Placental pericyte (primary cell): ENCODE results near the gene RGS8.

DNA sequence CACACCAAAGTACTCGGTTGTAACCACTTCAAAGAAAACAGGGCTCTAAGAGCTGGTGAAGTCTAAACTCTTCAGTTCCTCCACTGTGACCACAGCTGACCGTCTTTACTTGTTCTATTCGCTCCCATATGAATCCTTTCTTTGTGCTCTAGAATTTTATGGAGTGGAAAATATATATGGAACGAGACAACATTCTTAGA is 15.6 kb downstream of the IER5 start:
- CAGE, long polyA plus RNA, result no peak

GRCh38 chr1:181126688-181127431 is 38.4 kb downstream of the IER5 start:
- CAGE, long polyA plus RNA, result no peak

DNA sequence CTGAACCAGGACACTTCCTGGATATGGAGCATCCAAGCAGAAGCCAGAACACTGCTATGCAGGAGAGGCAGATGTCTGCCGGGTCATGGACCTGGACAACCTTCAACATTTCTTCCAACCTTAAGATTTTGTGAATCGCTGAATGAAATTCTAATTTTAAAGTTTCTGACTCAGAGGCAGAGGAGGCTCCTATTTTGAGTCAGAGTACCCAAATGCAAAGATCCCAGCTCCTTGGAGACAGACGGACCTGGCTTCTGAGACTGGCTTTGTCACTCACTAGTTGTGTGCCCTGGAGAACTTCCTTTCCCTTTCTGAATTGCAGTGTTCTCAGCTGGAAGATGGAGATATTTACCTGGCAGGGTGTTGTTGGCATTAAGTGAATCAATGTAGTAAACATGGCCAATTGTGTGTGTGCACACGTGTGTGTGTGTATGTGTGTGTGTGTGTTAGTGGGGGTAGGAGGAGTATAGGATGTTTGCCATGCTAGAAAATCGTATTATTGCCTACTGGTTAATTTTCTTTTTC is 51.9 kb downstream of the IER5 start:
- CAGE, long polyA plus RNA, result no peak

DNA sequence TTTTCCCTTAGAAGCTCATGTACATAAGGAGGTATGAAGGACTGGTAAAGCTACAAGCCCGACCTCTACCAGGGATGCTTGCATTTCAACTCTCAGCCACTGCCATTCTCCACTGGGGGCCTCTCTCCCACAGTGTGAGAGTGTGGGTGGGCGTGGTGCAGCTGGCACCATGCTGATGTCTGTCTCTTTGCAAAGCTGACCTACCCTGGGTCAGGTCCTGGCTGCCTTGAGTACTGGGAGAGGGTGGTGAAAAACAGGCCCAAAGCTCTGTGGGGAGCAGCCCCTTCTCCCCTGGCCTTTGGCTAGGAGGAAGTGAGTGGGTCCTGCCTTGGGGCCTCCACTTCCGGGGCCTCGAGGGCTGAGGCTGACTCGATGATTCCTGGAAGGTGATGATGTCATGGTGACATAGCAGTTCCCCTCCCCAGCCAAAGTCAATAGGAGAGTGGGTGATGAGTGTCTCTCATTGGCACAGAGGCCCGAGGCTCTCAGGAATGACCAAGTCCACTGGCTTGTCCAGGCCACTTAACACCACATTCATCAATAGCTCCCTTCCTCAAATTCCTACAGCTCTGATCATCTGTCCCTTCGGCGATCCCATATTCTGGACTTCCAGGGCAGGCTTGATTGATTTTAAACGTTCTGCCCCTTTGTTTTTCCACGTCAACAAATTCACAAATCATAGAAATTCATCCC is 53.0 kb downstream of the IER5 start:
- CAGE, long polyA plus RNA, result no peak

DNA sequence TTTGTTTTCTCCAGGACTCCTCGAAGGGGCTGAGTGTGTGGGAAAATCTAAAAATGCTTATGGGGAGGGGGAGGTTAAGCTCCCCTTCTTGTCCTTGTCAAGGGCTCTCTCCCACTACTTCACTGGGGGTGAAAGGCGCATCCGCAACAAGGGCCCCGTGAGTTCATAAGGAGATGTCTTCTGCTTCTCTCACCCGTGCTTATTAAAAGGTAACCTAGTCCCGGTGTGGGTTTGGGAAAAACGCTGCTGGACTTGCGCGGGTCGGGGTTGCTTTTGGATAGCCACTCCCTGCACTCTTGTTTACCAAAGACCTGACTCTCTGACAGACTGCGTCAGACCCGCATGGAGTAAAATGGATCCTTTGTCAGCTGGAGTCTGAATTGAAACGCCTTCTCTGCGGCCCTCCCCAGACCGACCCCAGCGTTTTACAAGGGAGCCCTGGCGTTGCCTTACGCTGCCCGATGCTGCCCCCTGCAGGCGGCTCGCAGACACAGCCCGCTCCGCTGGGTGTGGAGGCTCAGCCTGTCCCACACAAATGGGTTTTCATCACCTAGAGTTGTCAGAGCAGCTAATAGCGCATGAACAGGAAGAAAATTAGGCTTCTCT is 53.8 kb downstream of the IER5 start:
- CAGE, long polyA plus RNA, result no peak

DNA sequence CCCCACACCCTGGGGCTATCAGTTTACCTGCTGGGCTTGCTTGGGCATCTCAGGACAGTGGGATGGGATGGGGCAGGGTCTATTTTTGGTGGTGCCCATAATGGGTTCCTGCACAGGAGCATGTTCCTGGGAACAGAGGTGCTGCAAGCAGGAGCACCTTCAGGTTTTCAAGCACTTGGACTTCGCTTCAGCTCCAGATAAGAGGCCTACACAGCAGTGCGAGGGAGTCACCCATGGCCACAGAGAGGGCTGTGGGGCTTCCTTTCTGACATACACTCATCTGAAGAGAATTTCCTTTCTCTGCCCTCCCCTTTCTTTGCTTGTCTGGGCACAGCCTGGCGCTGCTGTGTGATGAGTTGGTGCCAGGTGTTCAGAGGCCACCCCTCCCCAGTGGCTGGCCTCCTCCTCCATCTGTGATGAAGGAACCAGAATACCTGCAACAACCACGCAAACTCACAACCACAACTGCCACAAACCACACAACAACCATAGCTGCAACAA is 70.8 kb downstream of the IER5 start:
- CAGE, long polyA plus RNA, result no peak

DNA sequence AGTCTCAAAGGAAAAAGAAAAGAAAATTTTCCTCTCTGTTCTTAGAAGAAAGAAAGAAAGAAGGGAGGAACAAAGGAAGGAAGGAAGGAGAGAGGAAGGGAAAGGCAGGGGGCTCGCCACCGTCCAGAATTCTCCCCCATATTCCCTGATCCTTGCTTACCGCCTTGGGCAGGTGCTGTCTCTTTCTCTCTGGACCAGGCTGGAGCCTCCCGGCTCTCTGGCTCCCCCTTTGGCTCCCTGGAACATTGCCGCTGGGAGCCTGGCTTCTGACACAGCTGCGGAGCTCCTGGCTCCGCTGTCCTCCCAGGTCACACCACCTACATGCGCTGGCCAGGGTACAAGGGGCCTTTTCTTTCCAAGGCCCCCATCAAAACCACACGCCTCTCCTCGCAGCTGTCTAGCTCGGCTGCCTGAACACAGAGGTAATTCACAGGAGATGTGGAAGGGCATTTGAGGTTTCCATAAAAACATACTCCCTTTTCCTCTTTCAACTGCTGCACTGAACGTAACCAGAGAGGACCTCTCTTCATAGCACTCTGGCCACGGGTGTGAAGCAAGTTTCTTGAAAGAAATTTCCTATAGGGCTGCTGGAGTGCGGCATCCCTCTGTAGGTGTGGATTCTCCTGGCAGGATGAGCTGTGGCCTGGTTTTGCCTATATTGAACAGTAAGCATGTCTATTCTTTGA is 7.5 kb upstream of the ZNF648 start:
- CAGE, long polyA plus RNA, result no peak

GRCh38 chr1:182228008-182228708 is 163.4 kb downstream of the GLUL start:
- CAGE, long polyA plus RNA, result no peak

- CAGE, long polyA plus RNA, result no peak
These were observed 150.0 kb downstream of the GLUL start for GRCh38 chr1:182241562-182242013.

DNA sequence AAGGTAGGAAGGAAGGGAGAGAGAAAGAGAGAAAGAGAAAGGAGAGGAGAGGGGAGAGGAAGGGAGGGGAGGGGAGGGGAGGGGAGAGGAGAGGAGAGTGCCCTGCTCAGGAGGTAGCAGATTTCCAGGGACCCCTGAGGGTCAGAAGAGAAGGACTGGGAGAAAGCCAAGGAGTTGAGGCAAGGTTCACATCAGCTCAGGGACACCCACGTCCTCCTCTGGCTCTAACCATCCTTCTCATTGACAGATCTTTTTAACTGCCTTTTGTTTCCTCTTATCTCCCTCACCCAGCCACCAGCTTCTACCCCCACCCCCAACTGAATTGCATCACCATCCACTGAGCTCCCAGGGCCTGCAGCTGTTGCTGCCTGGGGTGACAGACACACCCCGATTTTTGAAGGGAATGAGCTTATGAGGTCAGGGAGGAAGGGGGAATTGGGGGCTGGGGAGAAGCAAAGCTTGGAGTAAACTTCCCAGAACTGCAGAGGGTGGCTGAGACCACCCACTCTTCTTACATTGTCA is 91.6 kb downstream of the GLUL start:
- CAGE, long polyA plus RNA, result no peak

DNA sequence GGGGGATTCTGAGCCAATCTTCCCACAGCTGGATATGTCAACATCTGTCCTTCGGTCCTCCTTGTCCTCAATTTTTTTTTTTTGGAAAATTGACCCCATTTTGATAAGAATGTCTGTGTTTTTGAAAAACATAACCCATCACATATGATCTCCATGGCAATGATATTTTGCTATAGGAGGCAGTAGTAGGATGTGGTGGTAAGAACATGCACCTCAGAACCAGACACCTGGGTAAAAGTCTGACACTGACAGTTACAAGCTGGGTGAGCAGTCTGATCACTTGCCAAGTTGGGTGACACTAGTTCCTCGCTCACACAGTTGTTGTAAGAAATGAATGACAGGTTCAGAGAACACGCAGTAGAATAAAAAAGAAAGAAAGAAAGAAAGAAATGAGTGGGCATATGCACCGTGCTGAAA is 90.7 kb downstream of the GLUL start:
- CAGE, long polyA plus RNA, result no peak

- CAGE, long polyA plus RNA, result no peak
These were observed 74.2 kb downstream of the GLUL start for GRCh38 chr1:182317301-182317899.

- CAGE, long polyA plus RNA, result no peak
These were observed 39.7 kb downstream of the GLUL start for GRCh38 chr1:182351797-182352325.

DNA sequence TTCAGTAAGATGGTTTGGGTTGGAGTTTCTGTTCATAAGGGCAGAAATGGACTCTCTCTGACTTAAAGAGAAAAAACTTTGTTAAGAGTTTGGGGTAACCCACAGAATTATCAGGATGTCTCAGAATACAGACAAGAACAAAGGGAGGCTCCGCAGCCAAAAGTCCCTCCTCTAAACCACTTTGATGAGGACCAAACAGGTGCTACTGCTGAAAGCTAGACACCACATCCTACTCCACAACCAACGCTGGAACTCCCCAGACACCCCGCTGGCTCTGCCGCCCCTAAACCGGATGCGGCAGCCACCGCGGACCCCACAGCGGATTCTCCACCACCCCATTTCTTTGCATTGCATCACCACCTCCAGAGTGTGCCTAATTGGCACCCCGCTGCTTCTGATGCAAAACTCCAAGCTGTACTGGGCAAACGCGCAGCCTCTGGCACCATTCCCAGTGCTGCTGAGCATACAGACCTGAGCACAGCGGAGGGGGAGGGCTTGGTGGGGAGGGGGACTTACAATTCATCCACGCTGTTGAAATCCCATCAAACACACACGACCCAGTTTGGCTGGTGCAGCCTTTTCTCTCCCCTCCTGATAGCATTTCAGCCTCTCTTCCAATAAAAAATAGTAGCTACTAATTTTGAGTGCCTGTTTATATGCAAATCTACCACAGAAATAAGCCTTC is 11.9 kb upstream of the RGS16 start:
- CAGE, long polyA plus RNA, result no peak

DNA sequence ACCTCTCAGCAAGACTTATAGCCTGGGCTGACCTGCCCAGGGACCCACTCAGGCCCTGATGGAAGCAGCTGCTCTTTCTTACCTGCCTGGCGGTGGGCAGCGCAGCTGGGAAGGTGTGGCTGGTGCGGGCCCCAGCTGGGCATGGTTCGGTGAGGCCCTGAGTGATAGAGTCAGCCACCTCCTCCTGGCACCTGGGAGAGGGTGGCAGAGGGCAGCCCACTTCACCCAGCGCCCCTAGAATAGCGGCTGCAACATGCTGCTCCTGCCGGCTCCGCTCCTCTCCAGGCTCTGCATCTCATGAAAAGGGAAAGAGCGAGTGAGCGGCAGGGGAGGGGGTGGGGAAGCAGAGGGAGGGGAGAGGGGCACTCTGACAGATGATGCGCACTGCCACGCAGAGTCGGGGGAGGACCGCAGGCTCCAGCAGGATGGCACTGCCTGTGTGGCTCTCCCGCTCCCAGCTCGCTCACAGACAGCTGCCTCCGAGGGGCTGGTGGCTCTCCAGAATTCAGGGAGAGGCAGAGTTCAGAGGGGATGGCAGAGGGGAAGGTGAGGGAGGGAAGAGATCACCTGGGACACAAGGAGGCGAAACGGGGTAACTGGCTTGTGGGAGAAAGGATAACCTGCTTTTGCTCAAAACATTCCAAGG is at the start of gene RGS8:
RGS8 (minus strand) TSS at position 318 of the 646 bp plus-strand sequence.
- CAGE, long polyA plus RNA, result no peak

DNA sequence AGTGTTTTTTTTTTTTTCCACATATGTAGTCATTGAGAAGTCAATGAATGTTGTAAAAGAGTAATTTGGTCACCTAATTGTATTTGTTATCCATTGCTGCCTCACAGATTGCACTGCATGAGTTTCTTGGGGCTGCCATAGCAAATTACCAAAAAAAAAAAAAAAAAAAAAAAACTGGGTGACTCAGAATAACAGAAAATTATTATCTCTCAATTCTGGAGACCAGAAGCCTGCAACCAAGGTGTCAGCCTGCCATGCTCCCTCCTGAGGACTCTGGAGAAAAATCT is 37.8 kb upstream of the RGS8 start:
- CAGE, long polyA plus RNA, result no peak

DNA sequence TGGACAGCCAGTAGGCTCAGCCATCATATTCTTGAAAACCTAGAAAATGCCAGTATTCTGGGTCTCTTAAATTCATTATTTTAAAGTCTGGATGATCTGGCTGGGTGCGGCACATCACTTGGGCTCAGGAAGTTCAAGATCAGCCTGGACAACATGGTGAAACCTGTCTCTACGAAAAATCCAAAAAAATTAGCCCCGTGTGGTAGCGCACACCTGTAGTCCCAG is 44.7 kb downstream of the DHX9 start:
- CAGE, long polyA plus RNA, result no peak

DNA sequence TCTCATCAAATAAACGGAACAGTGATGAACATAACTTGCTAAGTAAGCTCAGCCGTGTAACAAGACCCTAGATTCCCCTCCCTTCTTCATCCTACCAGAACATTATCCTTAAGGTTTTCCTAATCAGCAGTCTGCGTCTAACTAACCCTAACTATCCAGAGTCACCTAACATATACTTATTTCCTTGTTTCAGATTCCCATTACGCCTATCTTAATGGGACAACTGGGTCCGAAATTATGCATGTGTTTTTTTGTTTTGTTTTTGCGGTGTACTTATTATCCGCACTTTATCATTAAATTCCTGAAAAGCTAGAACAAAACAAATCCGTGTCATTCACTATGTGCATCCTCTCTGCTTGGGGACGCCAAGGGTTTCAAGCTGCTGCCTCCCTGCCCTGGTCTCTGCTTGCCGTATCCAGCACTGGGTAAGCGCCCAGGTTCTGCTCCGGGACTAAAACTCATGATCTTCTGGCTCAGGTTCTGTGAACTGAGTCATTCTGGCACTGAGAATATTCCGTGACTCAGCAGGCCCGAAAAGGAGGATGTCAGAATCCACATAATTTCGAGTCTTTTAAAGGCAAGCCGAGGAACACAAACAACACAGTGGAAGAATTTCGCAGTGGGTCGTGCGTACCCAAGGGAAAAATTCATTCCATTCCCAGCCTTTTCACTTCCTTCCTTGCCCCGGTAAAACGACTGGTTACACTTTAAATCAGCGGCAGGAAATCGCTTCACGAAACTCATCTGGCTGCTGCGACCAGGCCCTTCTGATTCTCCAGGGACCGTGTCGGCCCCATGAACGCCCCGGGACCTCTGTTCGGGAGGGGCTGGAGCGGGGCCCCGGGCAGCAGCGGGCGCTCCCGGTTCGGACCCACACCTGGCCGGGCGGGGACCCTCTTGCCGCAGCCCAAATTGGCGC is 976 bp upstream of the LAMC1 start:
- CAGE, long polyA plus RNA, result no peak

DNA sequence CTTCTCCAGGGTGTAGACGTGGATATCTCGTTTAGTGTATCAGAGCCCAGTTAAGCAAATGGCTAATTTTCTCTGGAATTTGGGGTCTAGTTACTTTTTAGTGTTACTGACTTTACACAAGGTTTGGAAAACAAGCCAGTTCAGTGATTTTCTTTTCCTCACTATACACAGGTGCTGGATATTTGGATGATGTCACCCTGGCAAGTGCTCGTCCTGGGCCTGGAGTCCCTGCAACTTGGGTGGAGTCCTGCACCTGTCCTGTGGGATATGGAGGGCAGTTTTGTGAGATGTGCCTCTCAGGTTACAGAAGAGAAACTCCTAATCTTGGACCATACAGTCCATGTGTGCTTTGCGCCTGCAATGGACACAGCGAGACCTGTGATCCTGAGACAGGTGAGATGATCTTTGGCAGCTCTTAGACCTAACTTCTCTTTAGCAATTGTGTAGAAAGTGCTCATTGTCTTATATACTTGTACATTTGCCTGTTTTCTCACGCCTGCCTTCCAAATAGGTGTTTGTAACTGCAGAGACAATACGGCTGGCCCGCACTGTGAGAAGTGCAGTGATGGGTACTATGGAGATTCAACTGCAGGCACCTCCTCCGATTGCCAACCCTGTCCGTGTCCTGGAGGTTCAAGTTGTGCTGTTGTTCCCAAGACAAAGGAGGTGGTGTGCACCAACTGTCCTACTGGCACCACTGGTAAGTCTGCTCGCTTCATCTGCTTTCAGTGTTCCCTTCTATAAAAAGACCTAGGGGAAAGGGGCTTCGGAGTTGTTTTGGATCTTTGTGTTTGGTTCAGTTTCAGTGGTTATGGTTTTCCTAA is 64.3 kb upstream of the LAMC2 start:
- CAGE, long polyA plus RNA, result no peak

DNA sequence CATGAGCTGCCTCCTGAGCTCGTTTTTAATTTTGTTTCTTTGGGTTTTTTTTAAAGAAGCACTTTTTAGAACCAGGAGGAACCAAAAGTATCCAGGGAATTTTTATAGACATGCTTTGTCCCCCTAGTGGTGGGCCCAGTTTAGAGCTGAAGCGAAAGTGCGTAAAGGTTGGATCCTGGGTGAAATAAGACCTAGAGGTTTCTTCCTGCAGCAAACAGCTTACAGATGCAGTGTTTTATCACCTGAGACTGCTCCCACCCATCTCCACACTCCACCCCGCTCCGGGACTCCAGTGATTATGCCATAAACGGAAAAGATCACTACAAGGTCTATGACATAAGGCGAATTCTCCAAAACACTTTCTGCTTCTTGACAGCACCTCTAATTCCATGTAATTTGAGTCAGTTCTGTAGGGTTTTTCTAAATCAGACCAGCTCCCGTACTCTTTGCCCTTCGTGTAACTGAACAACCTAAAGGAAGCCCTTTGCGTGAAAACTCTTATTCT is 49.0 kb downstream of the LAMC2 start:
- CAGE, long polyA plus RNA, result no peak